Bronchus fibroblast of lung (primary cell): Measurements from ENCODE around the gene INTU.

DNA sequence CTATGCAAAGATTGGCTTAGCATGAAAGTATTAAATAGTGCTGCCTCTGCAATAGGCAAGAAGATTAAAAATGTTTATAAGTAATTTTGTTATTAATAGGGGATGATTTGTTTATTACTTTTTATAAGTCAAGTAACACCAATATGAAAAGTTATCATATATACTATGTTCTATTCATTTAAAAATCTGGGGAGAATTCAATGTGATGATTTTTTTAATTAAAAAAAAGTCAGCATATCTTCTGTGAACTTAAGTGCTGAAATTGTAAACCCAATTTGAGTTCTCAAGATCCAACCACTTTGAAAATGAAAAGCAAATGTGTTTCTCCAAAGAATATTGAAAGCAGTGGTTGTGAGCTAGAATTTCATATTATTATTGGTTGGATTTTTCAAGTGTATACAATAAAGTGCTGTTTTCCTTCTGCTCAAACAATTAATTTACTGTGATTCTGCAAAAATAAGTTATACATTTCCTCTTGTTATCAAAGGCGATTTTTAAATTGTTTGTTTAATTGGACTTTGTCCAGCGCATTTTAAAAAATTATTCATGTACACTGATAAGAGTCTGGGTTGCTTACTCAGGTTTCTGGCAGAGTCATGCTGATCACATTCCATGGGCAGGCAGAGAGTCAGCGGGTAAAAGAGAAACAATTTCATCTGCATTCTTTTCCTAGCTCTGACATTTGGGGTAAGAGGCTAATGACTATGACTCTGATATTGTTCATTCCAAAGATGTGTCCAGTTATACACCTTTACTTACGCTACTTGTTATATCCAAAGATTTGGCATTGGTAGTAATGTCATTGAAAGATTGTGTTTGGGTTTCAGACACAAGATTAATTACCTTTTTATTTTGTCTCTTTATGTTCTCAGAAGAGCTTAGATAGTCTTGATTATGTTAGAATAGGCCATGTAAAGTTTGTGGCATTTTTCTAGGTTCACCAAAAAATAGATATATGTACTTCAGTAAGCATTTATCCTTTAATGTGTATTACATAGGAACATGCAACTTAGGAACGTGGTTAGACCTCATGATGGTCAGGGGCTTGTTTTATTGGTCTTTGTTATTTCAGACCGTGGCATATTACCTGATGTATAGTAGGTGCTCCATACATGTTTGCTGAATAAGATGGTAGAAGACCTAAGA is 8.9 kb downstream of the FAT4 start:
- RAMPAGE, long total RNA: no peak

DNA sequence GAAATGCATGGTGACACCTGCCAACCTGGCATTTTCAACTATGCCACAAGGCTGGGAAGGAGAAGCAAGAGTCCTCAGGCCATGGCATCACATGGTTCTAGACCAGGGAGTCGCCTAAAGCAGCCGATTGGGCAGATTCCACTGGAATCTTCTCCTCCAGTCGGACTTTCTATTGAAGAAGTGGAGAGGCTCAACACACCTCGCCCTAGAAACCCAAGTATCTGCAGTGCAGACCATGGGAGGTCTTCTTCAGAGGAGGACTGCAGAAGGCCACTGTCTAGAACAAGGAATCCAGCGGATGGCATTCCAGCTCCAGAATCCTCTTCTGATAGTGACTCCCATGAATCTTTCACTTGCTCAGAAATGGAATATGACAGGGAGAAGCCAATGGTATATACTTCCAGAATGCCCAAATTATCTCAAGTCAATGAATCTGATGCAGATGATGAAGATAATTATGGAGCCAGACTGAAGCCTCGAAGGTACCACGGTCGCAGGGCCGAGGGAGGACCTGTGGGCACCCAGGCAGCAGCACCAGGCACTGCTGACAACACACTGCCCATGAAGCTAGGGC is 176.3 kb downstream of the FAT4 start:
- RAMPAGE, long total RNA: no peak

- RAMPAGE, long total RNA: start-site peak on the plus strand at chr4:127632943-127632960, 162 and 118 reads in 2 replicates
Observed at GRCh38 chr4:127632327-127633469, at the start of gene INTU. TSS of gene INTU (plus strand) at chr4:127632957.

GRCh38 chr4:127655532-127656016 is 22.8 kb downstream of the INTU start:
- RAMPAGE, long total RNA: no peak

DNA sequence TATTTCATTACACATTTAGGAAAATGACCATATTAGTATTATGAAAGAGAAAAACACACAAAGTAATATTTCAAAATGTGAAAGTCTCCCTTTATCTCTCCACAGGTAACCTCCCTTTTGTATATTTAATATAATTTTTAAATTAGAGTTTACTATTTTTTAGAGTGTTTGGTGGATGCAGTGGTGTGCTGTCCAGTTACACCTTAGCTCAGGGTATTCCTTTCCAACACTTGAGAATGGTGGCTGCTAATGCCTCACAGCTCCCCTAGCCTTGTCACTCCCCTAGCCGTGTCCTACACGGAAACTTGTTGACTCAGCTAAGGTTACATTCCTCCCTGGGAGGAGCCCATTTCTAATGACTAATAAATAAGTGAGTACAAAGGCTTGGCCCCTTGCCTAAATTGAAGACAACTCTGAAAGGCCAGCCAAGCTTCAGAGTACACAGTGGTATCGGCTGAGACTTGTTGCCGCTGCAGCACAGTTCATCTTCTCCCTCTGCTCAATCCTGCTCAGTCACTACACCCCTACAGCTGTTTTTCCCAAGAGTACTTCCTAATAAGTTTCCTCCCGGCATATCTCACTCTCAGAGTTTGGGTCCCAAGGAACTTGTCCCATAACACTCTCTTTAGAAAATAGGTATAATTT is 21.3 kb upstream of the SLC25A31 start:
- RAMPAGE, long total RNA: no peak

- RAMPAGE, long total RNA: no peak
Observed at GRCh38 chr4:128074751-128075141, 13.6 kb downstream of the LARP1B start.

DNA sequence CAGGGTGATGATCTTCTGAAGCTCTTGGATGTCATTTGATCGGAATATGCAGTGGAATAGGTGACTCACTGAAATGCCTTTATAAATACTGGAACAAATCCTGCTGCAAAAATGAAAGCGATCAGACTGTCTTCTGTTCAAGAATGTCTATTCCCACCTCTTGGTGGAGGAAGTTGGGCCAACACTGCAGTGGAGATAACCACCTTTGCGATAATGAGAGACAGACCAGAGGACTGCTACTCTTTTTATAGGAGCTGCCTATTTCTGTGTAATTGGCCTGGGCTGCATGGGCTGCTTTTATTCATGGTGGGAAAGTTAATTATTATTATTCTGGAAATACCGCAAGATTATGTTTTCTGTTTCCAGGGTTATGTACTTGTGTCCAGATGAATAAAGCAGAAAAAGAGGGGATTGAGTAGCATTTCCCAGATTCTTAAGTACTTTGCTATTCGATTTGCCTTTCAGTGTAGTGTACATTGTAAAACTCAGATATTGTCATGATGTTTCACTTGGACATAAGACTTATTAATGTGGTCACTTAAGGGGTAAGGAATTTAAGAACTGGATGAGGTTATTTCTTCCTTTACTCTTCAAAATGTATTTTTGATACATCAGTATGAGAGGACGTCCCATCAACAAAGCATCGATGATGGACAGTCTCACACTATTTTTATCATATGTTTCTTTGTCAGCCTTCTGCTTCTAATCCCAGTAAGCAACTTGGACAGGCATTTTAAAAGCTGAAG is 46.9 kb downstream of the LARP1B start:
- RAMPAGE, long total RNA: no peak

DNA sequence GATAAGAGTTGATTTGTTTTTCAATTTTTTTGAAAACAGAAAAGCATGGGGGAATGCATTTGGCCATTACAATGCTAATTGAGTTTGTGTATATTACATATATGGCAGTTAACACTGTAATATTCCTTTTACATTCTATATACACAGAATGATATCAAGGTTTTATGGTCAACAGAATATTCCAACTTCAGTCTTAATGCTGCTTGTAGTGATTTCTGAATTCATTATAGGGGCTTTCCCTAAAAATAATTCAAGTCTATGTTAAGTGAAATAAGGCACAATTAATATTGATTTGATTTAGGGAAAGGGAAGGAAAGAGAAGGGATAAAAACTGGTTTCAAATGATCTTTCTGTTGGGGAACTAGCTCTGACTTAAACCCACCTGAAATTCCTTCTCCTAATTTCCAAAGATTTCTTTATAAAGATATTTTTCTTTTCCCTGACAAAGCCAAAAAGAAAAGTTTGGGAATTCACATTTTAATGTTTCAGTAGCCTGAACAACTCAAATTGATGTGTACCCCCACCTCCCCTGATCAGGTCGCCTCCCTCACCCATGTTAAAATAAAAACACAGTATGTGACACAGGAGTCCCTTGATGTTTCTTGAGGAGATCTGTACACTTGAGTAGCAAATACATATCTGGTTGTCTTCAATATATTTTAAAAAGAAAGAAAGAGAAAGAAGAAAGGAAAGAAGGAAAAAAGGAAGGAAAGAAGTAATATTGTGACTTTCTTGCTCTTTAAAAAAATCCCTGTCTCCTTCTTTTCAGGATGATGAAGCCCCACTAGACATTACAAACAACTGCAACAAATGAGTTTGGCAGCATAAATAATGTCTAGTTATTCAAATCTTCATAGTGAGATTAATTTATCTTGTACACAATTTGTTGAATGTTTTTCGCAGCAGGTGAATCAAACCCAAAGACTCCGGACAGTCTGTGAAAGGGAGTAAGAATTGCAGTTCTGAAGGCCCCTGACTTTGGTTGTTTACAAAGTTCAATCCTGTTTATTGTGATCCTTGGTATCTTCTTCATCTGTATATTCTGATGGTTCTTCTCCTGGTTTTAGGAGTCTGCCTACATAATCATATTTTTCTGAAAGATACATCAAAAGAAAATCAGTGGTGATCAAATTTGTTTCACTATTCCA is 16.9 kb downstream of the PGRMC2 start:
- RAMPAGE, long total RNA: no peak

DNA sequence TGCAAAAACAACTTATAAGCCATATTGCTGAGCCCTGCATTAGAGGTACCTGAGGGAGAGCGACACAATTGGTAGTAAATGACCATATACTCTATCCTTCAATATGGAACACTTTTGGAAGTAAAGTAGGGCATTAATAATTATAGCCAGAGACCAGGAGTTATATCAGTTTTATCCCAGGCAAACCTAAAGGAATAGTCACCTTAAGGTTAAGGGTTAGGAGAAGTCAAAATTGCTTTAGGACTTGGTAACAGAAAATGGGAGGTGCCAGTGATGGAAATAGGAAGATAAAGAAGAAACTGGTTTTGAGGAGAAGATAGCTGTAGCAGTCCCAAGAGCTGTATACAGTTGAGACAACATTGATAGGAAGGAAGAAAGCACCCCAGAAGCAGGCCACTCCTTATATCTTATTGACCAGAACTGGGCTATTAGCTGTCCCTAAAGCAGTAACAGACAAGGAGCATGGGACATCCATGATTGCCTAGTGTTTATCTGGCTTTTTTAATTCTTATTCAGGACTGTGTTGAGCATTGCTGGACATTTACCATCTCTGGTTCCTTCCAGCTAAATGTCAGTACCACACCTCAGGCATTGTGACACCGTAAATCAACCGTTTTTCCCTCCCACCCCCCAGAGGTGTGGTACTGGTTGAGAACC is 1.9 kb upstream of the PGRMC2 start:
- RAMPAGE, long total RNA: no peak

DNA sequence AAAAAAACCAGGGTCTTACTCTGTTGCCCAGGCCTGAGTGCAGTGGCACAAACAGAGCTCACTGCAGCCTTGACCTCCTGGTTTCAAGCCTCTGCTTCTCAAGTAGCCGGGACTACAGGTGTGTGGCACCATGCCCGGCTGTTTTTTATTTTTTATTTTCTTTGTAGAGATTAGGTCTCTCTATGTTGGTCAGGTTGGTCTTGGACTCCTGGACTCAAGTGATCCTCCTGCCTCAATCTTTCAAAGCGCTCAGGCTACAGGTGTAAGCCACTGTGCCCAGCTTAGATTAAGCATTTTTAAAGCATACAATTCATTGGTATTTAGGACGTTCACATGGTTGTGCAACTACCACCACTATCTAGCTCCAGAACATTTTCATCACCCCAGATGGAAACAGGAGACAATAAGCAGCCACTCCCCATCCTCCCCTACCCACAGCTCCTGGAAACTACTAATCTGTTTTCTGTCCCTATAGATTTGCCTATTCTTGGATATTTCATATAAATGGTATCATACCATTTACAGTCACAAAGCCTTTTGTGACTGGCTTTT is 59.8 kb upstream of the PGRMC2 start:
- RAMPAGE, long total RNA: no peak

DNA sequence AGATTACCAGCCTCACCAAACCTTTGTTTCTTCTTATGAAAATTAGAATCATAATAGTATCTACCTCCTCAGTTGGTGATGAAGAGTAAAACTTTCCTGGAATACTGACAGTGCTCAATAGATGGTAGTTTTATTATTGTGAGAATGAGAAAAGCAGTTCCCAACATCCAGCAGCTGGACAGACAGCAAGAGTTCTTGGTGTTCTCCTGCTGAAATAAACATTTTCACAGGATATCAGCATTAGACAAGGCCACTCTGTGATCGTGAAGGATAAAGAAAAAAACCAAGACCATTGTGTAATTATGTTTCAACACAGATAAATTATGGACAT is 136.7 kb upstream of the PGRMC2 start:
- RAMPAGE, long total RNA: no peak

- RAMPAGE, long total RNA: no peak
Observed at GRCh38 chr4:128461359-128461908, 173.8 kb upstream of the PGRMC2 start.

- RAMPAGE, long total RNA: no peak
Observed at GRCh38 chr4:128529049-128529456, 241.4 kb upstream of the PGRMC2 start.

- RAMPAGE, long total RNA: no peak
Observed at GRCh38 chr4:129094347-129094557, 913 bp upstream of the SCLT1 start.

DNA sequence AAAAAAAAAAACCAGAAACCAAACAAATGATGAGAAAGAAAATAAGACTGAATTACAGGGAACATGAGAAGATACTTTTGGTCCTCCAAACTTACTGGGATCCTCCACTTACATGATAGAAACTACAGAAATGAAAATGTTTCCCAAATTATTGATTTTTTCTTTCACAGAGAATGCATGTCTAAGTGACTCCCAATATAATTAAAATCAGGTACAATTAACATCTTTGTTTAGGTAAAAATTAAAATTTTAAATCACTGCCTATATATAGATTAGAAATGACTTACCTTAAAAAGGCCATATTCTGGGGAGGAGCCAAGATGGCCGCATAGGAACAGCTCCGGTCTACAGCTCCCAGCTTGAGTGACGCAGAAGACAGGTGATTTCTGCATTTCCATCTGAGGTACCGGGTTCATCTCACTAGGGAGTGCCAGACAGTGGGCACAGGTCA is 757.7 kb downstream of the C4orf33 start:
- RAMPAGE, long total RNA: no peak

- RAMPAGE, long total RNA: no peak
Observed at GRCh38 chr4:133162899-133163542, 13.9 kb downstream of the PCDH10 start.

GRCh38 chr4:137531179-137531720 is 1.0 kb downstream of the PCDH18 start:
- RAMPAGE, long total RNA: no peak

DNA sequence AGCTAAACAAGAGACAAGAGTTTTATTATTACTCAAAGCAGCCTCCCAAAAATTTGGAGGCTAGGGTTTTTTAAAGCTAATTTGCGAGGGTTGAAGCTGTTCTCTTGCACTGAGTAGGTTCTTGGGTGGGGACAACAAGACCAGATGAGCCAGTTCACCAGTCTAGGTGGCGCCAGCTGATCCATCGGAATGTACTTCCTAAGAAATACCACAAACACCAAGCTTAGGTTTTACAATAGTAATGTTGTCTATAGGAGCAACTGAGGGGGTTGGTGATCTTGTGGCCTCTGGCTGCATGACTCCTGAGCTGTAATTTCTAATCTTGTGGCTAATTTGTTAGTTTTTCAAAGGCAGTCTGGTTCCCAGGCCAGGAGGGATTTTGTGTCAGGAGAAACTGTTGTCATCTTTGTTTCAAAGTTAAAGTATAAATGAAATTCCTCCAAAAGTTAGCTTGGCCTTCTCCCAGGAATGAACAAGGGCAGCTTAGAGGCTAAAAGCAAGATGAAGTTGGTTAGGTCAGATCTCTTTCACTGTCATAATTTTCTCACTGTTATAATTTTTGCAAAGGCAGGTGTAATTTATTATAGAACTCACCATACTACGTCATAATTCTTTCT is 130.6 kb downstream of the SLC7A11 start:
- RAMPAGE, long total RNA: no peak

GRCh38 chr4:138682812-138683351 is 332.7 kb upstream of the NOCT start:
- RAMPAGE, long total RNA: no peak

GRCh38 chr4:138918950-138919581 is 96.5 kb upstream of the NOCT start:
- RAMPAGE, long total RNA: no peak